Measurements from ENCODE around the gene ADORA2A.

- PRO-cap, result bidirectional peak, plus-strand start at chr22:23526919, minus-strand start at chr22:23526834
- RAMPAGE, long total RNA, 2 experiments, result no peak in any of the 2 experiments
Measured at GRCh38 chr22:23526487-23526990, 53.6 kb downstream of the IGLL1 start.

DNA sequence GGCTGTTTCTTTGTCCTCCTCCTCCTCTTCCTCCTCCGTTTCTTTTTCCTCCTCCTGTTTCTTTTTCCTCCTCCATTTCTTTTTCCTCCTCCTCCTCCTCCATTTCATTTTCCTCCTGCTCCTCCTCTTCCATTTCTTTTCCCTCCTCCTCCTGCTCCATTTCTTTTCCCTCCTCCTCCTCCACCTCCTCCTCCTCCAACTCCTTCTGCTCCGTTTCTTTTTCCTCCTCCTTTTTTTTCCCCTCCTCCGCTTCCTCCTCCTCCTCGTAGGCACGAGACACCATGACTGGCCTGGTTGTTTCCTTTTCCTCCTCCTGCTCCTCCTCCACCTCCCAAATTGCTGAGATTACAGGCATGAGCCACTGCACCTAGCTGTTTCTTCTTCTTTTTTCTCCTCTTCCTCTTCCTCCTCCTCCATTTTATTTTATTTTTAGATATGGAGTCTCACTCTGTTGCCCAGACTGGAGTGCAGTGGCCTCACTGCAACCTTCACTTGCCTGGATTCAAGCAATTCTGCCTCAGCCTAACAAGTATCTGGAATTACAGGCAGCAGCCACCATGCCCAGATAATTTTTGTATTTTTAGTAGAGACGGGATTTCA lies 25.7 kb upstream of the DRICH1 start:
- PRO-cap, result no peak
- RAMPAGE, long total RNA, 2 experiments, result no peak in any of the 2 experiments

DNA sequence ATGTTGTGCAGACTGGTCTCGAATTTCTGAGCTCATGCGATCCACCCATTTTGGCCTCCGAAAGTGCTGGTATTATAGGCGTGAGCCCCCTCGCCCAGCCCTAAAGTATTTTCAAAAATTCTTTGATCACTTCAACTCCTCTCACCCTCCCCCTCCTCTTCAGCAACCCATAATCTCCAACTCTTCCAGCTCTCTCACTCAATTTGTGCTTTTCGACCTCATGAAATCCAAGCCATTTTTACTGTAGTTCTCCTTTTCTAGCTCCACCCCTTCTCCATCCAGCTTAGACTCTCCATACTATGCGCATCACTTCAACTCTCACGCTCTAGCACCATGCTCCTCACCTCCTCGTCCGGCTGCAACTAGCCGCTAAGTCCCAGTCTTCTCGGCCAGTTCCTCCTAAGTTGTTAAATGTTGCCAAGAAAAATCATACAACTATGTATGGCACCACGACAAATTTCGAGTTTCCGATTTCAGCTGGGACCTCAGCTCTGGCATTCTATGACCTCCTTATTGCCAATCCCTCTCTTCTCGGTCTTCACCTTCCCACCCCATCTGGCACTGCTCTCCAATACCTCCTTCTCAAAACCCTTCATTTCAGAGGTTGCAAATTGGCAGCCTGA lies 1.2 kb downstream of the ZNF70 start:
- PRO-cap, result no peak
- RAMPAGE, long total RNA, 2 experiments, result no peak in any of the 2 experiments

DNA sequence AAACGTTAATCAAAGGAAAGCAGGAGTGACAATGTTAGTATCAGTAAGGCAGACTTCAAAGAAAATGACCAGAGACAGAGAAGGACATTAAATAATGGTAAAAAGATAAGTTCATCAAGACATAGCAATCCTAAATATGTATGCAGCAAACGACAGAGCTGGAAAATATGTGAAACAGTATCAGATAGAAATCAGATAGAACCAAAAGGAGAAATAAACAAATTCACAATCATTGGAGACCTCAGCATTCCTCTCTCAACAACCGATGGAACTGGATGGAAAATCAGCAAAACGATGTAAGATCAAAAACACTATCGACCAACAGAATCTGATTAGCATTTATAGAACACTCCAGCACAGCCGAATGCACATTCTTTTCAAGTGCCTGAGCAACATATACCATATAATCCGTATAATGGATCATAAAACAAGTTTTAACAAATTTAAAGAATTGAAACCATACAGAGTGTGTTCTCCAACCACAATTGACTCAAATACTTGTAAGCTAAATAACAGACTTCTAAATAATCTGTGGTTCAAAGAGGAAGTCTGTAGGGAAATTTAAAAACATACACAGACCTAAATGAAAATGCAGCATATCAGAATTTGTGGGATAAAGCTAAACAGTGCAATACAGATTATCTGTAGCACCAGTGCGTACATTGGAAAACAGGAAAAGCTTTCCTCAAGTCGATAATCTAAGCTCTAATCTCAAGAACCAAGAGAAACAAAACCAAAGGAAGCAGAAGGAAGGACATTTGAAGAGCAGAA lies 24.5 kb downstream of the SMARCB1 start:
- PRO-cap, result no peak
- RAMPAGE, long total RNA, 2 experiments, result no peak in any of the 2 experiments

DNA sequence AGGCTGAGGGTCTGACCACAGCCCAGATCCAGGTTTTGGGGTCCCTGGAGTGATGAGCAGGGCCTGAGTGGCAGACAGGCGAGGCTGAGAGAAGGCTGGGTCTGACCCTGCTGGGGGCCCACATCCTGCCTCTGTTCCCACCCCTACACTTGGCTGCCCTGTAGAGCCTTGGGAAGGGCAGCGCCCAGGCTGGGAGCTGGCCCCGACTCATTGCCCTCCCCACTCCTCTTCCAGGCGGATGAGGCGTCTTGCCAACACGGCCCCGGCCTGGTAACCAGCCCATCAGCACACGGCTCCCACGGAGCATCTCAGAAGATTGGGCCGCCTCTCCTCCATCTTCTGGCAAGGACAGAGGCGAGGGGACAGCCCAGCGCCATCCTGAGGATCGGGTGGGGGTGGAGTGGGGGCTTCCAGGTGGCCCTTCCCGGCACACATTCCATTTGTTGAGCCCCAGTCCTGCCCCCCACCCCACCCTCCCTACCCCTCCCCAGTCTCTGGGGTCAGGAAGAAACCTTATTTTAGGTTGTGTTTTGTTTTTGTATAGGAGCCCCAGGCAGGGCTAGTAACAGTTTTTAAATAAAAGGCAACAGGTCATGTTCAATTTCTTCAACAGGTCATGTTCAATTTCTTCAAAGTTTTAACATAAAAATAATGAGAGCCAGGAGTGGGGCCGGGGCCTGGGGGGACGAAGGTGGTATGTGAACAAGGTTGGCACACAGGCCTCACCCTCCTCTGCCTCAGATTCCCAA lies 4.7 kb downstream of the DERL3 start:
- PRO-cap, result no peak
- RAMPAGE, long total RNA, 2 experiments, result no peak in any of the 2 experiments

DNA sequence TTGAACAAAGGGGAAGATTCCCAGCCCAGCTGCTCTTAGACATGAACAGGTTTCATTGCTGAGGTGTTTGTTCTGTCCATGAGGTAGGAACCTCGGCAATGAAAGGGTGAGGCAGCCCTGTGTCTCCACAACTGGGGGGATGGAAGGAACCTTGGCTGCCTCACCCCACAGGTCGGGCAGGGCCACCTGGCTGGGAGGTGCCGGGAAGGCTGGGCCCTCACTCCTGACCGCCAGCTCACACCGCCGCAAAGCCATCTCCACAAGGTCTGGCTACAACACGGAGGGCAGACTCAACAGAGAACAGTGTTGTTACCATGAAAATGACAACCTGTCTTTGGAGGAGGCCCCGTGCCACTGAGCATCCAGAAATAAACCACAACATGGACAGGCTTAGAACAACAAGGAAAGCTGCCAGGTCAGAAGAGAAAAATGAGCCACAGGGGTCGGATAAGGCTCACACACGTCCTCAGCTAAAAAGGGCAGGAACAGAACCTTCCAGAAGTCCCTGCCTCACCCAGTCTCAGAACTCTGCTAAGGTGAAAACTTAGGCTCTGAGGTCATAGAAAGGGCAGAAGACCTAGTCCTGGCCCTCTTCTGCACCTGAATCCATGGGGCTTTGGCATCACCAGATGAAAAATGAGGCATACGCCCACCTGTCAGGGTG lies 3.0 kb downstream of the DERL3 start:
- PRO-cap, result no peak
- RAMPAGE, long total RNA, 2 experiments, result no peak in any of the 2 experiments

DNA sequence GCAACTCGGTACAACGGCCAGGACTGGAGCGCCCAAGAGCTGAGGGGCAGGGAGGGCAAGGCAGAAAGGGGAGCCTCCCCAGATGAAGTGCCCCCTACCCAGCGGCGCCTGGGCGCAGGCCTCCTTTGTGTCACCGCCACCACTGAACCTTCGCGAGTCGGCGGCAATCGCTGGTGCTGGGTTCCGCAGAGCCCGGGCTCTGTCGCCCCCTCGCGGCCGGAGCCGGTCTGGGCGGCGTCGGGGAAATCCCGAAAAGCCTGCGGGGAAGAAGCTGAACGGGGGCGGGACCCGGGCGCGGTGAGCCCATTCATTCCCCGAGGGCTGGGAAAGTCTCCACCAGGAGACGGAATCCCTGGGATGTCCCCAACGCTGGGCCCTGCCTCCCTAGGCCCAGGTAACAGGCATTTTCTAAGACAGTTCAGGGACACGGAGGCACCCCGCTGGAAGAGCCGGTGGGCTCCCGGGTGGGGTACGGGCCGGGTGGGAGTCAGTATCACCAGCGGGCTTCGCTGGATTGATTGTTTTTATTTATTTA lies 8.1 kb upstream of the SLC2A11 start:
- PRO-cap, result no peak
- RAMPAGE, long total RNA, 2 experiments, result no peak in any of the 2 experiments

GRCh38 chr22:23856673-23857559 lies 759 bp upstream of the SLC2A11 start:
- PRO-cap, result unidirectional peak, plus-strand start at chr22:23856934; unidirectional peak, plus-strand start at chr22:23856969; unidirectional peak, plus-strand start at chr22:23857225; unidirectional peak, plus-strand start at chr22:23857471
- RAMPAGE, long total RNA, 2 experiments, result no peak in any of the 2 experiments

- PRO-cap, result unidirectional peak, plus-strand start at chr22:23980134
- RAMPAGE, long total RNA, 2 experiments, result no peak in any of the 2 experiments
Measured at GRCh38 chr22:23979637-23980320, 5.5 kb upstream of the DDT start.

DNA sequence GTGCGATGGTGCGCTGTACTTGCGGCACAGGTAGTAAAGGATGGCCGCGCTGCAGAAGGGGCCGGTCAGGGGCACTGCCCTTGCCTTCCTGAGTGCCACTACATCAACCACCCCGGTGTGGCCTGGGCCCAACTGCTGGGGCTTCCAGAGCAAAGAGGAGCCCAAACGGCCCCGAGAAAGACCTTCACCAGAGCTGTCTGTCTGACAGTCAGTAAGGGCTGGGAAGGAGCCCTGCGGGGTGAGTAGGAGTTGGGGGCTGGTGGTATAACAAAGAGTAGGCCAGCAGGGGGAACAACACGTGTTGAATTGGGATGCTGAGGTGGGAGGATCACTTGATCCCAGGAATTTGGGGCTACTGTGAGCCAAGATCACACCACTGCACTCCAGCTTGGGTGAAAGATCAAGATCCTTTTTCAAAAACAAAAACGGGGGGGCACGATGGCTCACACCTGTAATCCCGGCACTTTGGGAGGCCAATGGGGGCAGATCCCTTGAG lies 3.9 kb downstream of the GSTT4 start:
- PRO-cap, result no peak
- RAMPAGE, long total RNA, 2 experiments, result no peak in any of the 2 experiments

DNA sequence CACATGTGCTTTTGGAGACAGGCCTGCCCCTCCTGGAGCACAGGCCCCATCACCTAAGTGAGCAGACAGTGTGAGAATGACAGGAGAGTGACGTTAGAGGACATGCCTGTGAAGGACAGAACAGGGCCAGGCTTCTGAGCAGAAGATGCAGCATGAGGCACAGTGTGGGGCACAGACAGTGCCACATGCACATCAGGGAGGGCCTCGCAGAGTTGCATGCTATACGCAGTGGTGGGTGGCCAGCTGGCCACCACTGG lies 36.5 kb upstream of the SUSD2 start:
- PRO-cap, result no peak
- RAMPAGE, long total RNA, 2 experiments, result no peak in any of the 2 experiments

- PRO-cap, result no peak
- RAMPAGE, long total RNA, 2 experiments, result no peak in any of the 2 experiments
Measured at GRCh38 chr22:24166934-24167501, 14.3 kb upstream of the SUSD2 start.

DNA sequence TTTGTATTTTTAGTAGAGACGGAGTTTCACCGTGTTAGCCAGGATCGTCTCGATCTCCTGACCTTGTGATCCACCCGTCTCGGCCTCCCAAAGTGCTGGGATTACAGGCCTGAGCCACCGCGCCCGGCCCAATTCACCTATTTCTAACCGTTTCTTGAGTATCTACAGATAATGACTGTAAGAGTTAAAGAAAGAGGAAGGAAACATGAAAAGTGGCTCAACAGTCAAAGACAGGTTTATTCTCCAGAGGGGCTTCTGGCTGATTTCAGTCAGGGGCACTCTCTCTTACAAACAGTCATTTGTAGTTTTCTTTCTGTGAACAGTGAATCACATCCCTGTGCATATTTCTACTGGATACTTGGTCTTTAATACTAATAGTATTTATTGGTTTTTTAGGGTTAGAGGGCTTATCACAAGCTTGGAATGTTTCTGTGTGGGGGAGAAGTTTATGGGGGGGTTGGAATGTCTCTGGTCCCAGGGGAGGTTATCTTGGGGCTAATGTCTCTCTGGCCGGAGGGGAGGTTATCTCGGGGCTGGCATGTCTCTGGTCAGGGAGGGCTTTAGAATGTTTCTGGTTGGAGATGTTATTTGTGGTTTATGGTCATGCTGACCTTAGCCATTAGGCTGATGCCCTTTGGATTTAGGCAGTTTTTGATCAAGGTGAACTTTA lies 25.3 kb downstream of the SUSD2 start:
- PRO-cap, result no peak
- RAMPAGE, long total RNA, 2 experiments, result no peak in any of the 2 experiments

DNA sequence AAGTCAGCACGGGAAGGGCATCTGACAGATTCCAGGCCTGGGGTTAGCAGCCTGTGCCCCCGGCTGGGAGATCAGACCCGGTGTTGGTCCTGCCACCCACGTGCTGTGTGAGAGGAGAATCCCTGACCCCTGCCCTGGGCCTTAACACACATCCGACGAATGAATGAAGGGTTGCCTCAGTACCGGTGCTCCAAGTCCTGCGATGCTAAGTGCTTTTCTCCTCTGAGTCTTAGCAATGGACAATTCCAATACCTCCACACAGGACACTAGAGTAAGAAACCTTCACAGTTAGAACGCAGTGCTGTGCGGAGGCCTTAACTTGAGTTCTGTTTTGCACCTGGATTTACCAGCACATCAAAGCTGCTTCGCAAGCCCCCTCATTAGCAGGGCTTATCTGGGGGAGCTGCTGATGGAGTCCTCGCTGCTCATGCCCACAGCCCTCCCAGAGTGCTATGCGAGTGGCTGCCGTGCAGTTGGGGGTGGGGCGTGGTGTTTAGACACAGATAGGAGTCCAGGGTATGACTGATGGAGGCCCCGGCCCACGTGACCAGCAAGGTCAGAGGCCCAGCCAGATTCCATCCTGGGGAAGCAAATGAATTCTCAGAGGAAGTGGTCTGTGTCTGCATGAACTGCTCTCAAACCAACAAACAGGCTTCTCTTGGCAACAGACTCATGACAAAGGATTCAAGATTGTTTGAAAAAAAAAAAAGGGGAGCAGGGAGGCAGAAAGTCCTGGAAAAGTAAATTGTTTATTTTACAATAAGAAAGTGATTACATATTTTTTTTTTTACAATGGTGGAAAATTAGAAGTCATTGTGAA lies 6.4 kb upstream of the SPECC1L start:
- PRO-cap, result no peak
- RAMPAGE, long total RNA, 2 experiments, result no peak in any of the 2 experiments

DNA sequence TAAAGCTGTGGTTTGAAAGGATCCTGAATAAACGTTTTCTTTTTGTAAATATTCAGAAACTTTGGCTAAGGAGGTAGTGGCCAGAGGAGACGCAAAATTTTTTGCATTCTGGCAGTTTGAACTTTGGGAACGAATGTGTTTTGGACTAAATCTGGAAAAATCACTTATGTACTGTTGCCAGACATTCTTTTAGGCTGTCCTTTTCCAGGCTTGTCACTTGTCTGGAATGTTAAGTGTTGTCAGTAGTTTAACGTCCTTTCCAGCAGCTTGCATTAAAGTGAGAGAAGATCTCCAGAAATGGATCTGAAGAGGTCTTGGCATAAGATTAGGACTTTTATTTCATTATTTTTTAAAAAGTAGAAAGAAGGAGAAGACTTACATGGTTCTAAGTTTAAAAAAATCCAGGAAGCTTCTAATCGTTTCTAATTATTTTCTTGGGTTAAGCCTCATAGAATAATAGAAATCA lies 18.5 kb downstream of the SPECC1L start:
- PRO-cap, result no peak
- RAMPAGE, long total RNA, 2 experiments, result no peak in any of the 2 experiments

DNA sequence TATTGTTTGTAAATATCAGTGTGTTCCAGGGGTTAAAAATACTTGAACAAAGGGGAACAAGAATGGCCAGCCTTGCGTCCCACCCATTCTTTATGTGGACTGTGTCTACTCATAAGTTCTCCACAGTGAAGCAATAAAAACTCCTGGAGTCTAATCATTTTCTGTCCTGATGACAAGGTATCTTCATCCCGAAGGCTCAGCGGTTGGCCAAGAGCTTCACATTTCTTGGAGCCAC lies 36.9 kb upstream of the ADORA2A start:
- PRO-cap, result no peak
- RAMPAGE, long total RNA, 2 experiments, result no peak in any of the 2 experiments

- PRO-cap, result no peak
- RAMPAGE, long total RNA, 2 experiments, result no peak in any of the 2 experiments
Measured at GRCh38 chr22:24427097-24427771, at the start of gene ADORA2A. TSS of gene ADORA2A (plus strand) at chr22:24427599.

DNA sequence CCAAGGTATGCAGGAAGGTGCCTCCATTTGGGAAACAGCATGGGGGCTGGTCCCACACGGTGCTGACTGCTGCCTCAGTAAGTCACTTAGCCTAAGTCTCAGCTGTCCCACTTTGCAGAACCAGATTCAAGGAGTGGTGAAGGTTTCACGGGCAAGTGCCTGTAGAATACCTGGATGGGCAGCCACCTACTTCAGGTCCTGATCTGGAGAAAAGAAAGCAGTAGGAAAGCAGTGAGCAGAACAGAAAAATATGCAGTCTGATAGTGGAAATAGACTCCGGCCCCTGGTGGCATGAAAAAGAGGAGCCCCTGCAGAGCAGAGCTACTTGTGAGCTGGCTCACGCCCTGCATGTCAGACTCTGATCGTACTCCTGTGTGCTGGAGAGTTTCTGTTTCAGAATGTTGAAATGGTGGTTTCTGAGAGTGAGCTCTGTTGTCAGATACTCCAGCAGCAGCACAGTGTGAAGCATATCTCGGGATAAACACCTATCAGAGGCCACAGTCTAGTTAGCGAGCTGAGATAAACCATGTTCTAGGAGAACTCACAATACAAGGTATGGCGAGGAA lies 33.3 kb downstream of the ADORA2A start:
- PRO-cap, result no peak
- RAMPAGE, long total RNA, 2 experiments, result no peak in any of the 2 experiments

DNA sequence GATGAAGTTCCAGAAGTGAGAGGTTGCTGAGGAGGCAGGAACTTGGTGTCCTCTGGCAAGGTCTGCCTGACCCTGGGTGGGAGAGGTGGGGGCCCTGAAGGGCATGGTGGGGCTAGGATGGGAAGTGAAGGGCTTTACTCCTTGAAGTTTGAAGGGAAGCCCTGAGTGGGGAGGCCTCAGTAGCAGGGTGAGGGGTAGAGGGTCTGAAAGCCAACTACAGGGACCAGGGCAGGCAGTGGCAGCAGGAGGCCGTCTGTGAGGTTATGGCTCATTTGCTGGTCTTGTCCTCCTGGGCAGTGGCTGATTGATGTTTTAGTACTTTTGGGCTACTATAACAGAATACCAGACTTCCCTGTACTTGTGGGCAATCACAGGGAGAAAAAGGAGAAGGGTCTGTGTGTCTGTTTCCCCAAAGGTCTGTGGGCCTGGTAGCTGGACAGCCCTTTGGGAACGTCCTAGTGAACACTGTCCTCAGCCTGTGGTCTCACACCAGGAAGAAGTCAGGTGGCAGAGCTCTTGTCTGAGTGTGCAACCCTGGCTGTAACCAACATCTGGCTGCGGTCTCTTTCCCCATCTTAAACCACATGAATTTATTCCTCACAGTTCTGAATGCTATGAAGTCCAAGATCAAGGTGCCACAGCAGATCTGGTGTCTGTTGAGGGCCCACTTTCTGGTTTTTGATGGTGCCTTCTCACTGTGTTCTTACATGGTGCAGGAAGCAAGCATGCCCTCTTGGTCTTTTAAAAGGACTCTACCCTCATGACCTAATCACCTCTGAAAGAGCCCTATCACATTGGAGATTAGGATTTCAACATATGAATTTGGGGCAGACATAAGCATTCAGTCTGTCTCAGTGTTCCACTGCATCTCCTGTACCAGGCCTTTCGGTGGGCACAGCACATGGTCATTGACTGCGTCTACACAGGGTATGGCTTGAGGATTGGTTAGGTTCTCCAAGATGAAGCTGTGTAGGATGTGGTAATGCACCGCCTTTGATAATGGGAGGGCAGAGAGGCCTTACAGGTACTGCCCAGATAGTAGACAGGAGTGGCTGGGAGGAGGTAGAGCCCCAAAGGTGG lies 2.6 kb downstream of the UPB1 start:
- PRO-cap, result no peak
- RAMPAGE, long total RNA, 2 experiments, result no peak in any of the 2 experiments

- PRO-cap, result no peak
- RAMPAGE, long total RNA, 2 experiments, result no peak in any of the 2 experiments
Measured at GRCh38 chr22:24511896-24512383, 16.8 kb downstream of the UPB1 start.

All from lower leg skin (tissue), 2 donors.